AG09309 (cell line): ENCODE measurements around a stretch of chr14.

- RRBS = no CpG with 5 or more reads among the region's 13 CpGs
Observed at GRCh38 chr14:31229423-31230427, 22.1 kb upstream of the HECTD1 start.

DNA sequence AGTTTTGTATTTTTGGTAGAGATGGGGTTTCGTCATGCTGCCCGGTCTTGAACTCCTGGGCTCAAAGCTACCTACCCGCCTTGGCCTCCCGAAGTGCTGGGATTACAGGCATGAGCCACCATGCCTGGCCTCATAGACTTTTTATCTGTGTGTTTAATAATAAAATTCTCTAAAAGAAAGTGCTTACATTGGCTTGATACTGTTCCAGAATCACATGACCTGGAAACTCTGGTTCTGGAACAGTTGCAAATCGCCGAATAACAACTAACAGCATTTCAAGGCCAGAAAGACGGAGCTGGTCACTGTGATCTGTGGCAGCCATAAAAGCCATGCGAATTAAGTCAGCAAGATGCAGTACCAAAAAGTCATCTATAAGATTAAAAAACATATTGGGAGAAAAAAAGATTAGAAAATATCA is 99.0 kb downstream of the HEATR5A start:
- RRBS = no CpG with 5 or more reads among the region's 8 CpGs

- RRBS = no CpG with 5 or more reads among the region's 7 CpGs
Observed at GRCh38 chr14:31690215-31691015, 129.2 kb downstream of the NUBPL start.

- RRBS = no CpG with 5 or more reads among the region's 1 CpG
Observed at GRCh38 chr14:31854621-31854836, 222.6 kb upstream of the ARHGAP5 start.

DNA sequence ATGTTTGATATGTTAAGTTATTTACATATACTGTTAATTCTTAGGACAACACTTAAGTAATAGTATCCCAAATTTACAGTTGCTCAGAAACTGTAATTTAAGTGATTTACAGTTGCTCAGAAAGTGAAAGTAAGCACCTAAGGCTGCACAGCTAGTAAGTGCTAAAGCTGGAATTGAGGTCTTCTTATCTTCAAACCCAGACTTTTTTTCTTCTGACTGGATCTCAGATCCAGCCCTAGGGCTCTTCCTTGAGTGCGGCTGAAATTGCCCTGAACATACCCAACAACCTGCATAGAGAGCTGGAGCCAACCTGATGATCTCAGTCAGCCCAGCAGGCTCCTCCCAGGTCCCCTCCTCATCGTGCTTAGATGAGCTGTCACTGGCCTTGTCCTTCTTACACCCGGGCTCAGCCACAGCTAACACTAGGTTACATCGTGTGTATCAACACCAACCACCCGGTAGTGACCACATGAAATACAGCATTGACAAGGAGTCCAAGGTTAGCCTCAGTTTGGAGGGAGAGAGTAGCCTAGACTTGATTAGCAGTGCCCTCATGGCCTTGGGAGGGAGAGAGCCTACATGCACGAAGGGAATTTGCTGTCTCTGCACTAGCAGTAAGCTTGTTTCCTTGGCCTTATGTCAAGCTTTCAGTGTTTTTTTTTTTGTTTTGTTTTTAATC is 111.1 kb upstream of the ARHGAP5 start:
- RRBS = 68% methylated on average over 3 of the region's 6 CpGs

DNA sequence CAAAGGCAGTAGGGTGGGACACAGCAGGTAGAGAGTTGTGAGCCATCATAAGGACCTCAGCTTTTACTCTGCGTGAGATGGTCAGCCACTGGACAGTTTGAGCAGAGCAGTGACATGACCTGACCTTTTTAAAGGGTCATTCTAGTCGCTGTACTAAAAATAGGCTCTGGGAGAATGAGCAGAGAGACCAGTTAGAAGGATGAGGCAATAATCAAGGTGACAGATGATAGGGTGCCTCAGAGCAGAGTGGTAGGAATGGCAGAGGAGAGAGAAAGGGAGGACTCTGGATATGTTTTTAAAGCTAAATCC is 83.6 kb upstream of the ARHGAP5 start:
- RRBS = no CpG with 5 or more reads among the region's 2 CpGs

DNA sequence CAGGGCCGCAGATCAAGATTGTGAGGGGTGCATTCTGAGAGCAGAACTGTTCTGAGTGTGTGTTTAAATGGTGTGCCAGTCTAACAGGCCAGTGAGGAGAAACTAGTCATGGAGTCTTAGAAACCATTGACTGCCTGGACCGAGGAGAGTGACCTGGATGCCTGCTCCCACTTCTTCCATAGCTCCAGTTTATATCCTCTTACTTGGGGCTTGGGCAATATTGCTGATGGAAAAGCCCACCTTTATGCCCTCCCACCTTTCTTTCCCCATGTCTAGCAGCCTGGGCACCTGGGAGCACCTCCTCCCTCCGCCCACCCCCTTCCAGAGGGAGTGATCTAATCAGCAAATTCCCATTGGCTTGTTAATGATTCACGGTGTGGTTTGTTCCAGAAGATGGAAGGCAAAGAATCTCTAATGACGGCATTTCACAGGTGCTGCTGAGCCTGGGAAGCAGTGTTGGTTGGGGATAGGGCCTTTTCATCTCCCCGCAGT is 71.1 kb upstream of the ARHGAP5 start:
- RRBS = no CpG with 5 or more reads among the region's 6 CpGs

- RRBS = no CpG with 5 or more reads among the region's 8 CpGs
Observed at GRCh38 chr14:32078800-32079333, 1.8 kb downstream of the ARHGAP5 start.

DNA sequence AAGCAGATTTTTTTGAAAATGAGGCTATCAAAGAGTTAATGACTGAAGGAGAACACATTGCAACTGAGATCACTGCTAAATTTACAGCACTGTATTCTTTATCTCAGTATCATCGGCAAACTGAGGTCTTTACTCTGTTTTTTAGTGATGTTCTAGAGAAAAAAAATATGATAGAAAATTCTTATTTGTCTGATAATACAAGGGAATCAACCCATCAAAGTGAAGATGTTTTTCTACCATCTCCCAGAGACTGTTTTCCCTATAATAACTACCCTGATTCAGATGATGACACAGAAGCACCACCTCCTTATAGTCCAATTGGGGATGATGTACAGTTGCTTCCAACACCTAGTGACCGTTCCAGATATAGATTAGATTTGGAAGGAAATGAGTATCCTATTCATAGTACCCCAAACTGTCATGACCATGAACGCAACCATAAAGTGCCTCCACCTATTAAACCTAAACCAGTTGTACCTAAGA is 16.3 kb downstream of the ARHGAP5 start:
- RRBS = no CpG with 5 or more reads among the region's 3 CpGs

GRCh38 chr14:32224955-32225541 is 104.0 kb upstream of the AKAP6 start:
- RRBS = no CpG with 5 or more reads among the region's 5 CpGs

GRCh38 chr14:32457541-32457822 is 128.4 kb downstream of the AKAP6 start:
- RRBS = no CpG with 5 or more reads among the region's 5 CpGs

DNA sequence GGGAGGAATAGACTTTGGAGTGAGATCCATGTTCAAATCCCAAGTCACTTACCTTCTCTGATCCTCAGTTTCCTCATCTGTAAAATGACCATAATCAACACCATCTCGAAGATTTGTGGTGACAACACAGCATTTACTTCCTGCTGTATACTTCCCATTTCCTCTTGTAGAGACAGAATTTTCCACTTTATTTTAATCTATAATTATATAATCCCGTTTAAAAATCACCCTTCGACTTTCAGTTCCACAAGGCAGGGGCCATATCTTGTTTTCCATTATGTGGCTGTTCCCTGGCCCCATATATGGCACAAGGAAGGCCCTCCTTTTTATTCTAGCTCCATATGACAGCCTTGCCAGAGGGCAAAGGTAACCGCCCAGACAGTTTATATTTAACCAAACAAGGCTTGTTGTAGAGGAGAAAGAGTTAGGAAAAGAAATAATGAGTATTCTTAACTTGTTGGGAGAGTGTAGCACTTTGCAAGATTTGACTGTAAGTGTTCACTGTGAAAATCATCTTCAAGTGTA is 243.1 kb downstream of the AKAP6 start:
- RRBS = no CpG with 5 or more reads among the region's 4 CpGs

- RRBS = no CpG with 5 or more reads among the region's 6 CpGs
Observed at GRCh38 chr14:32940103-32940442, 1.4 kb downstream of the NPAS3 start.

DNA sequence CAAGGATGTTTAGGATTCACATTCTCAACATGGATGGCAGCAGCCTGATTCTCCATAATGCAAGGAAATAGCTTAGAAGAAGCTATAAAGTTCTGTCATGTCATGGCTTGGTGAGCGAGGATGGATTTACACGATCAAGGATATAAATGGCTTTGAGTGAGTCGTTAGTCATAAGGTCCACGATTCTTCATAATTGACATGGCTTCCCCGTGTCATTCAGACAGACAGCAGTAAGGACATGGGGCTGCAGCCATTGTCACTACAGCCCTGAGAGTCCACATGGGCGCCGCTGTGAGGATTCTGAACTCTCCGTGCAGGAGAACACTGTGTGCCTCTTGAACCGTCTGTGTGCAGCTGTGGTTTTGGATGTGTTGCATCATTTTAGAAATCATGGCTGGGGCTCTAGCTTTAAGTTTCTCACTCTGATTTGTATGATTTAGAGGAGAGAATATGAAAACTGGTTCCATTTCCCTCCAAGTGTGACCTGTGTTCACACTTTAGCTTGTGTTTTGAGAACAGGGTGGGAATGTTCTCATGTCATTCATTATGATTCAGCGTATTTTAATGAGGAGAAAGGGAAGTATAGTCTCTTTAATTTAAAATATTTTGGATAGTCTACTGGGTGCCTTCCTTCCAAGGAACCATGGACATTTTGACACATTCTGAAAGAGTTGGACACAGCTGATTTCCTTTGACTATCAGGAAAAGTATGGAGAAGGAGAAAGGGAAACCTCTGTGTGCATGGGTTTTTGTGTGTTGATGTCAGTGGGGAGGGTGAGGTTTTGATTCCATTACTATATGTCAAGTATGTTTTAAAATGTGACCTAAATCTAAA is 47.3 kb downstream of the NPAS3 start:
- RRBS = no CpG with 5 or more reads among the region's 10 CpGs

DNA sequence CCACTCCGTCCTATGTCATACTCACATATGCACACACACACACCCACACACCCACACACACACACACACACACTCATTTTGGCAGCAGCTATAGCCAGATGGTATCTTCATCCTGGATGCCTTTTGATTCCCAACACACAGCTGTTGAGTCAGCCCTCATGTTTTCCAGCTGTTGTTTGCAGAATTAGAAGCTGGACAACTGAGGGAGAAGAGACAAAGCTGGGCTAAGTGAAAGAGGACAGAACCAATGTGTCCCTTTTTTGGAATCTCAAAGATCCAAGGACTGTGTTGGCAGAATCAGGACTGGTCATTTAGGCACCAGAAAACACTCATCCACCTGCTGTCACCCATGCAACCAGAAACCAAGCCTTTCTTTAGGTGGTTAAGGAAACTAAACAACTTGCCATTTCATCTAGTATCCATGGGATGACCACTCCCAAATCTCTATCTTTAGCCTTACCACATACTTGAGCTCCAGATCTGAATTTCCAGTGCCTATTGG is 80.1 kb upstream of the EGLN3 start:
- RRBS = no CpG with 5 or more reads among the region's 1 CpG

GRCh38 chr14:34043633-34044287 is 92.9 kb upstream of the EGLN3 start:
- RRBS = no CpG with 5 or more reads among the region's 4 CpGs

GRCh38 chr14:34099648-34100028 is 148.8 kb upstream of the EGLN3 start:
- RRBS = no CpG with 5 or more reads among the region's 5 CpGs

DNA sequence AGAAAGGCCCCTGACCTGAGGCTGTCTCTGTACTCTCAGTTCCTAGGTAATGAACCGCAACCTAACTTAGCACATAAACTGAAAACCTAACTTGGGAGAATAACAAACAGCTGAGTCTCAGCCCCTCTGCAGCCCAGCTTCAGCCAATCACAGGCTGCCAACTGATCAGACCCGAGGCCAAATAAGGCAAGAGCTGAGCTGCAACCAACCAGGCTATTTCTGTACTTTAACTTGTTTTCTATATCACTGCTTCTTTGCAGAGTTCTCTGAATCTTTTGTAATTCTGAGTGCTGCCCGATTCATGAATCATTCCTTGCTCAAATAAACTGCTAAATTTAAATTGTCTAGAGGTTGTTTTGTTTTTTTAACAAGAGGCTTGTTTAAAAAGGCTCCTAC is 129.8 kb downstream of the SPTSSA start:
- RRBS = no CpG with 5 or more reads among the region's 3 CpGs

- RRBS = no CpG with 5 or more reads among the region's 29 CpGs
Observed at GRCh38 chr14:34556019-34556507, 16.6 kb upstream of the EAPP start.

- RRBS = no CpG with 5 or more reads among the region's 4 CpGs
Observed at GRCh38 chr14:35285834-35286184, 6.4 kb upstream of the PSMA6 start.